Metastatic Breast Carcinoma in the Brain (tissue), 10 donors: ENCODE data around the gene CRY1.

DNA sequence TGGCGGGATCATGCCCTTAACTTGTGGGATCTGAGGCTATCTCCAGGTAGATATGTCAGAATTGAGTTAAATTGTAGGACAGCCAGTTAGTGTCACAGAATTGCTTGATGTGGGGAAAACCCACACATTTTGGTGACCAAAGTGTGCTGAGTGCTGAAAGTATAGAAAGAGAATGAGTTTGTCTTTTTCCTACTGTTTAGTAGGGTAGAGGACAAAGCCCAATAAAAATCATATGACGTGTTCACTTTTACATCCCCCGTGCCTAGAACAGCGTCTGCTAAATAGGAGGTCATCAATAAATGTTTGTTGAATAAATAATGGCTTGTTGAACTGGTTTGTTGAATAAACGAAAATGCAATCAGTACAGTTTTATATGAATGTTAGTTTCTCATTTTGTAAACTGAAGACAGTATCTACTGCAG is 20.7 kb downstream of the APPL2 start:
- PRO-cap, 10 experiments: no peak in any of the 10 experiments

- PRO-cap, 10 experiments: no peak in any of the 10 experiments
These were observed 155.1 kb downstream of the C12orf75 start for GRCh38 chr12:105485698-105485882.

GRCh38 chr12:105672484-105672887 is 342.0 kb downstream of the C12orf75 start:
- PRO-cap, 10 experiments: no peak in any of the 10 experiments

DNA sequence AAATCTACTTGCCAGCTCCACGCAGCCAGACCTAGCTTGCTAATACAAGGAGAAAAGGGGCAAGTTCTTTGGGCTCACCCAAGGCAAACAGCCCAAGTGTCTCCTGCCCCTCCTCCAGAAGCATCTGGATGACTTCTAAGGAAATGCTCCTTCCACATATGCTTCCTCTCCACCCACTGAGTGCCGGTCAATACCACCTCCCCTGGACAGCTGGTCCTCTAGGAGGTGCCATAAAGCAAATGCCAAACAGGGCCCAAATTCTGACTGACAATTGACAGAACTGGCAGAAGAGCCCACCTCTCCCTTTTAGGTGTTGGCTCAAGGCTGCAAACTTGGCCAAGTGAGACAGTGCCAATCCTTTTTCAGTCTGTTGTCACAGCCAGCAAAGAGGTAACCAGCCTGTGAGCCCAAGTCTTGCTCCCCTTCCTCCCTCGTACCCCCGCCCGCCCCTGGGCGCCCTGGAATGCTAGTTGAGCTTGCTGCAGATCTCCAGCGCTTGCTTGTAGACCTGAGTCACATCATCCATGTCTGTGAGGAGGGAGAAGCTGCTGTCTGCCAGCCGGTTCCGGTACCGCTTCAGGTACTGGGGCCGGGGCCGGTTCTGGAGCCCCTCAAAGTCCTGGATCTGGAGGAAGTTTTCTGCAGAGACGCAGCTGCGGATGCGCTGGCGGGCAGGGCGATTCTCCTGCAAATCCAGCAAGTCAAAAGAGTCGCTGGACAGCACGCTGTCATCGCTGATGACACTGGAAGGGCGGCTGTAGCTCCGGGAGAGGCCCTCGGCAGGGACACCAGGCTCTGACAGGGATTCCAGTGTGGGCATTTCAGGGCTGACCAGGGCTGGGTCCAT is 72.2 kb downstream of the NUAK1 start:
- PRO-cap, 10 experiments: no peak in any of the 10 experiments

DNA sequence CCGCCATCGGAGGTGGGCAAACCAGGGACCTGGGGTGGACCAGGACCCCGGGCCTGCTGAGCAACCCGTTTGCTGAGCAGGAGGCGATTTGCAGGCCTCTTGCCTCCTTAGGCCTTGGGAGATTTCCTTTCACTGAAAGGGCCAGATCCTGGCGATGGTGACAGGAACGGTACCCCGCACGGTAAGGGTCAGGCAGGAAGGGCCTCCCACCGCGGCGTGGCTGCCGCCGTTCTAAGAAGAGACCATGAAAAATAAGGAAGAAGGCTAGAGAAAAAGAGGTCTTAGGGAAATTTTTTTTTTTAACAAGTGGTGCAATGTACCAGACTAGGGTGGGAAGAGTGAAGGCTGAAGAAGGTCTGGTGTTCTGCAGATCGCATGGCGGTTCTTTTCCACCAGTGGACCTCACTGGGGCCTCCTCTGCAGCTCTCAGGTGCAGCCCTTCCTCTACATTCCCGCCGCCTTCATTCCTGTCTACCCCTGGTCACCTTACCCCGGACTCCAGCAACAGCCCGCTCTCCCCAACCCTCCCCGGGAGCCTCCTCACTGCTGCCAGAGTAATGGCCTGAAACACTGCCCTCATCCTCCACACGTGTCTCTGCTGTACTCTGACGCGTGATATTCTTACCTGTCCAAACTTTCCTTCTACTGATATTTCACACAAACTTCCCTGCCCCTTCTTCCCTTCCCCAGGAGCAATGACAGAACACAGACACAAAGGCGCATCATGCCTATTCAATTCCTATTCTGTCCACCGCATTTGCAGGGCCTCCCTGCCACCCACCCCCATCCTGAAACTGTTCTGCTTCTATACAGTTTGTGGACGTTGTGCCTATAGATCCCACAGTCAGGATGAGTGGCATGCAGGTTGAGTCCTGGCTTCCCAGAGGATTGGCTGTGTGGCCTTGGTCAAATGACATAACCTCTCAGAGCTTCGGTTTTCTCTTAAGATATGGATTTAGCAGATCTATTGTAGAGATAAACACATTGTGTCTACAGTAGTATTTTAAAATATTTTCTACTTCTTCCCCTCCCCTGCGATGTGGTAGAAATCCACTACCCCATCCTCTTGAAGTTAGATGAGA is 1.5 kb upstream of the NUAK1 start:
- PRO-cap, 10 experiments: peak in 5 of 10 experiments; most common minus-strand start position 246 of the sequence (in 4)

GRCh38 chr12:106227350-106228152 is 20.3 kb downstream of the CKAP4 start:
- PRO-cap, 10 experiments: no peak in any of the 10 experiments

GRCh38 chr12:106274257-106275213 is 26.7 kb upstream of the CKAP4 start:
- PRO-cap, 10 experiments: no peak in any of the 10 experiments

DNA sequence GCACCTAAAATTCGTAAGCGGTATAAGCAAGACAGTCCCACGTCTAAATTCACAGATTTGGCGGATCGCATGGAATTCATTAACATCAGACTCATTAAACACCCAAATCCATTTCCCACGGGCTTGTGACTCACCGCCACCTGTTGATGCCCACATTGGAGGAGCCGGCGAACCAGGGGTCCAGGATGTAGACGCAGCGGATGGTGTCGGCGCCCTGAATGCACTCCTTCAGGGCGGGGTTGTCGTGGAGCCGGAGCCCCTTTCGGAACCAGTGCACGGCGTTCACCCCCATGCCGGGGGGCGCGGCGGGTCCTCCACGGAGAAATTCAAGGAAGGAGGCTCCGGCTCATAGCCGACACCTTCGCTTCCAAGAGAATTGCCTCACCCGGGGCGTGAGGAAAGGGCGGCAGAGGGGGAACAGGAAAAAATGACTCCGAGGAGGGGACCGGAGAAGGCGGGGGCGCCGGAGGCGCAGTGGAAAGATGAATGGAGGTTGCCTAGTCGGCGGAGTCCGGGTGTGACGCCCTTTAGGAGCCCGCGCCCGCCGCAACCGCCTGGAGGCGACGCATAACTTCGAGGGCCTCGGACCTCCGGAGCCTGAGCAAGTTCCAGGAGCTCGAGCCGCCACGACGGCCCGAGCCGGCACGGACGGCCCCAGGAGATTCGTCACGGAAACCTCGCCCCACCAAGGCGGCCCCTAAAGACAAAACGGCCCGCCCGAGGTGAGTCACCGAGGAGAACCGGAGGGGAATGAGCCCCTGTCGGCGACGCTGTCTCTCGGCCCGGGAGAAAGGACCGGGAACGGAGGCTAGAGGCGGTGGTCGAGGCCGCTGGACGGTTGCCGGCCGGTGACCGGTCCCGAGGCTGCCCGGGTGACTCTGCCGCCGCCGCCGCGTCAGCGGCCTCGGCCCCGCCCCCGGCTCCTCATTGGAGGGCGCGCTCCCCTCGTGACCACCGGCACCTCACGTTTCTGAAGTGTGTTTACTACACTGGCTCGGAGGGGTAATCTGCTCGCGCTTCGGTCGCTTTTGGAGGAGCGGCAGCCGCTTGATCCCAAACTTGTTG is at the start of gene CRY1:
TSS of gene CRY1 (minus strand) at position 880 of the 1,065 bp plus-strand sequence.
- PRO-cap, 10 experiments: peak in 10 of 10 experiments; most common plus-strand start position 733 of the sequence (in 3); most common minus-strand start position 880 of the sequence (in 8)

DNA sequence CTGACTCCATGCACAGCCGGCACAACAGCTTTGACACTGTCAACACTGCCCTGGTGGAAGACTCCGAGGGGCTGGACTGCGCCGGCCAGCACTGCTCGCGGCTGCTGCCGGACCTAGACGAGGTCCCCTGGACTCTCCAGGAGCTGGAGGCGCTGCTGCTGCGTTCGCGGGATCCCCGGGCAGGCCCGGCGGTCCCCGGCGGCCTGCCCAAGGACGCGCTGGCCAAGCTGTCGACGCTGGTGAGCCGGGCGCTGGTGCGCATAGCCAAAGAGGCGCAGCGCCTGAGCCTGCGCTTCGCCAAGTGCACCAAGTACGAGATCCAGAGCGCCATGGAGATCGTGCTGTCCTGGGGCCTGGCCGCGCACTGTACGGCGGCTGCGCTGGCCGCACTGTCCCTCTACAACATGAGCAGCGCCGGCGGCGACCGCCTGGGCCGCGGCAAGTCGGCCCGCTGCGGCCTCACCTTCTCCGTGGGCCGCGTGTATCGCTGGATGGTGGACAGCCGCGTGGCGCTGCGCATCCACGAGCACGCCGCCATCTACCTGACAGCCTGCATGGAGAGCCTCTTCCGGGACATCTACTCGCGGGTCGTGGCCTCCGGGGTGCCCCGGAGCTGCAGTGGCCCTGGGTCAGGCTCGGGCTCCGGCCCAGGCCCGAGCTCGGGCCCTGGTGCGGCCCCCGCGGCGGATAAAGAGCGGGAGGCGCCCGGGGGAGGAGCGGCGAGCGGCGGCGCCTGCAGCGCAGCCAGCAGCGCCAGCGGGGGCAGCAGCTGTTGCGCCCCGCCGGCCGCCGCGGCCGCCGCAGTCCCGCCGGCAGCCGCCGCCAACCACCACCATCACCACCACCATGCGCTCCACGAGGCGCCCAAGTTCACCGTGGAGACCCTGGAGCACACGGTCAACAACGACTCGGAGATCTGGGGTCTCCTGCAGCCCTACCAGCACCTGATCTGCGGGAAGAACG is 1.2 kb downstream of the ABTB3 start:
- PRO-cap, 10 experiments: no peak in any of the 10 experiments

GRCh38 chr12:107320802-107321647 is 2.8 kb downstream of the ABTB3 start:
- PRO-cap, 10 experiments: peak in 1 of 10 experiments; most common plus-strand start chr12:107321325 (in 1); most common minus-strand start chr12:107321250 (in 1)

- PRO-cap, 10 experiments: no peak in any of the 10 experiments
These were observed 30.7 kb upstream of the PWP1 start for GRCh38 chr12:107654834-107655439.

GRCh38 chr12:107711873-107712601 is 26.4 kb downstream of the PWP1 start:
- PRO-cap, 10 experiments: no peak in any of the 10 experiments

DNA sequence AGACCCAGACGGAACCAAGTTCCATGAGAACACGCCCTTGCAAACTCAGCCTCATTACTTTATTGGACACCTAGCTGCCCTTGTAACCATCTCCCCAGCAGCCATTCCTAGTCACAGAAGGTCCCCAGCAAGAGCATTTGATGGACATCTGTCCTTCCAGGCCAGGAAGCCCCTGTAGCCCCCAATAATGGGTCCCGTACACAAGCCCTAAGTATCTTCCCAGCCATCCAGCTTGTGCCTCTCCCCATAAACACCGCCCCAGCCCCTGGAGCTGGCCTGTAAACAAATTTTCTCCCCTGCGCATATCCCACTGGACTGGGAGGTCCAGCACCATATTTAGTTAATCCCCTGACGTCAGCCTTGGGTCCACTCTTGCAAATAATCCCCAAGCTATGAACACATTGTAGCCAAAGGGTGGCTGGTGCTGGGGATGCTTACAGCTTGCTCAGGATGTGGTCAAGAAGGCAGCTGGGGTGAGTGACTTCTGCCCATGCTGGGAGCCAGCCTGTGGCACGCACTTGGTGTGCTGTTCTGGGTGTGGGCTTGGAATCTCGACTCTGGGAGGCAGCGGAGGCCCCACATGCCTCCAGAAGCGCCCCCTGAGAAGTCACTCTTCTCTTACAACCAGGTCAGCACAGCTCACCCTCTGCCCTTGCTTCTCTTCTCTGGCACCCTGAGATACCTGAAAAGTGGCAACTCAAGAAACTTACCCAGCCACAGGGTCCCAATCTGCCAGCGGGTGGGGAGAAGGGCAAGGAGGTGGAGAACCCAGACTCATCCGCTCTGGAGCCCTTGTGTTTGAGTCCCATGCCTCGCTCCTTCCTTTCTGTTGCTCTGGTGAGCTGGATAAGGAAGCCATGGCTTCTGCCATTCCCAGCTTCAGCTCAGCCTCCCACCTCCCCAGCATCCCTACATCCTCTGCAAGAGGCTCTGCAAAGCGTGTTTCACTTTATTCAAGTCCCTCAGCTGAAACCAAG is 32.0 kb downstream of the CMKLR1 start:
- PRO-cap, 10 experiments: no peak in any of the 10 experiments

GRCh38 chr12:108455784-108456092 is 59.3 kb upstream of the FICD start:
- PRO-cap, 10 experiments: no peak in any of the 10 experiments

DNA sequence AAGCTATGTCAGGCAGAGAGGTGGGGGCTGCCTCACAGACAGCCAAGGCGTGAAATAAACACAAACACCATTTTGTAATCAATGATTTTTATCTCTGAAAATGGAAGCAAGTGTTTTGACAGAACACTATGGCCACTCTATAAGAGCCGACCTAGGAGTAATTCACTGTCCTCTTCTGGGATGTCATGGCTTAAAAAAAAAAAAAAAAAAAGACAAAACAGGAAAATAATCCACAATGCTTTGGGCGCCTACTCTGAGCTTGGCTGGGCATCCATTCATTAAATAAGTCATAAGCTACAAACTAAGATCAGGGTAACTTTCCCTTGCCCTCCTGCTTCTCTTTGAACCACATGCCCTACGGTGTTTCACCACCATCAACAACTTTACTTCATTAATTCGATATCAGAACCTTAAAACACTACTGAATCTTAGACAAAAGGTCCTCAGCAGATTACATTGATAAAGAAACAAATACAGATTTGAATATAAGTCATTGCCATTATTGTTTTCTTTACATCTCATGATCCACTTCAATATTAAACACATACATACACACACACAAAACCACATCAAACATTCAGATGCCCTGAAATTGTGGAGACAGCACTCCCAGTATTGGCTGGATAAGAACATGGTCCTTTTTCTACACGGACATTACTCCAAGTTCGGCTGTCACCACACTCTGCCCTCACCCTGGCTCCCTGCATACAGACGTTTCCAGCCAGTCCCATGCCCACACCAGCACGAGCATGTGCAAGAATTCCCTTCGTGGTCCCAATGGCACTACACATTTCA is 11.5 kb upstream of the SELPLG start:
- PRO-cap, 10 experiments: no peak in any of the 10 experiments

- PRO-cap, 10 experiments: no peak in any of the 10 experiments
These were observed 44.4 kb upstream of the SELPLG start for GRCh38 chr12:108678131-108678466.

GRCh38 chr12:108773518-108774367 is 42.4 kb upstream of the CORO1C start:
- PRO-cap, 10 experiments: no peak in any of the 10 experiments

- PRO-cap, 10 experiments: peak in 5 of 10 experiments; most common plus-strand start chr12:108833098 (in 3); most common minus-strand start chr12:108833109 (in 1)
These were observed 24.4 kb downstream of the SSH1 start for GRCh38 chr12:108832549-108833778.

DNA sequence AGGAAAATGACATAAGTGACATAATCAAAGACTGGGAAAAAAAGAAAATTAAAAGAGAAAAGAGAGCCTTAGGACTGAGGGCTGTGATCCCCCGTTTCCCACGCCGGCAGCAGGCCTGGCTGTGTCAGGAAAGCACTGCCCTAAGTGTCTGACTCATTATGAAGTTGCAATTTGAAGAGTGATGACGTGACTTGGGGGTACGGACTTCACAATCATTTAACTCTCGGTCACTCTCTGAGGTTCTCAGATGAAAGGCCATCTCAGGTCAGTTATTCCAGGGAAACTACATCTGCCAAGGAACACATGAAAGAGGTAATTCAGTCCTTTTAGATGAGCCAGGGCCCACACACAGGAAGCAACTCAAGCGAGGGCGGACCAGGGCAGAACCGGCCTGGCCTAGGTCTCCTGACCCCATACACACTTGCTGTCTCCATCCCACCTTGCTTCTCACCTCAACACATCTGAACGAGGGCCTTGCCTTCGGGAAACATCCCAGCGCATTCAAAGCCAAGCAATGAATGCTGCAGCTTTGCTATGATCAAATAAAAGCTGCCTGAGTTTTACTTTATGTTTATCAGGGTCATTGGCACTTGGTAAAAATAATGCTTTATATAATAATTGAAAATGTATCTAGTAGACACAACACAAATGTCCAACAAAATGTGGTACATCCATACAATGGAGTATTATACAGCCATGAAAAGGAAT is 2.8 kb downstream of the SSH1 start:
- PRO-cap, 10 experiments: peak in 5 of 10 experiments; most common plus-strand start position 315 of the sequence (in 3); most common minus-strand start position 123 of the sequence (in 2)

DNA sequence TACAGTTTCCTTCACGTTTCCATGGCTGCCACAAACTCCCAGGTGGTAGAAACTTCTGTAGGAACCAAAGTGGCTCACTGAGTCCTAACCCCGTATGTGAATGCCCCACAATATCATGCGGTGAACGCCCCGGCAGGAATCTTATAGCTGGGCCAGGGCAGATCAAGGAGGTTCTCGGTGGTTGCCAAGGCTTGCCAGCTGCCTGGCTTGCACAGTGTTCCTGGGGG is 54.6 kb downstream of the SVOP start:
- PRO-cap, 10 experiments: no peak in any of the 10 experiments